ENCODE measurements around the genes CES3, HSF4 and HSD11B2.

- PRO-cap: no peak
Measured at GRCh38 chr16:65728012-65728708, 606.3 kb upstream of the CDH11 start.

GRCh38 chr16:65855269-65855697 lies 511.2 kb upstream of the CDH5 start:
- PRO-cap: no peak

DNA sequence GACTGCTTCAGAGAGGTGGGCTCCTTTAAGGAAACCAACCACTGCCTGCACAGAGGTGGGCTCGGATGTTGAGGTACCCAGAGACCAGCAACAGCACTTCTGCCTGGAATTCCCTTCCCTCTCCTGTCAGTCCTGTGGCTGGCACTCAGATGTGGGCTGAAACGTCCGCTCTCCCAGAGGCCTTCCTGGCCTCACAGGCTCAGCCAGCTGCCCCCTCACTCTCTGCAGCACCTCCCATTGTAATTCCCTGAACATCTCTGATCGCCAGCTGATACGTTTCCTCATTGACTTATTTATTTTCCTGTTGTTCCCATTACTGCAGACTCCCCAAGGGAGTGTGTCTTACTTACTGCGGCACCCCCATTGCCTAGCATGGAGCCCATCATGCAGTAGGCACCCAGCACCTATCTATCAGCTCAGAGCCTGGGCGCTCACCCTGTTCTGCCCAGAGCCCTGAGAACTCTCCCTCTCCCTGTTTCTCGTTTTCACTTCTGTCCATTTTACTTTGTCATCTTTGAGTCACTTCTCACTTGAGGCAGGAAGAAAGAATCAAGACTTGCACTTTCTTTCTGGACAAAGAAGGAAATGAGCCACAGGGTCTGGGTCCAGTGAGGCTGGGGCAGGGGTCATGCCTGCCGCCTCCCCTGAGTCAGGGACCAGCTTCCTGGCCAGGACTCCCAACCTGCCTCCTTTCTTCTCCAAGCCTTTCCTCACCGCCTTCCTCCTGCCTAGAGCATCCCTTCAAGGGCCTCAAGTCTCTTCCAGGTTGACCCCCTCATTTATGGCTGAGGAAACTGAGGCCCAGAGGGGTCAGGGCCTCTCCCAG lies 10.2 kb downstream of the CDH5 start:
- PRO-cap: no peak

DNA sequence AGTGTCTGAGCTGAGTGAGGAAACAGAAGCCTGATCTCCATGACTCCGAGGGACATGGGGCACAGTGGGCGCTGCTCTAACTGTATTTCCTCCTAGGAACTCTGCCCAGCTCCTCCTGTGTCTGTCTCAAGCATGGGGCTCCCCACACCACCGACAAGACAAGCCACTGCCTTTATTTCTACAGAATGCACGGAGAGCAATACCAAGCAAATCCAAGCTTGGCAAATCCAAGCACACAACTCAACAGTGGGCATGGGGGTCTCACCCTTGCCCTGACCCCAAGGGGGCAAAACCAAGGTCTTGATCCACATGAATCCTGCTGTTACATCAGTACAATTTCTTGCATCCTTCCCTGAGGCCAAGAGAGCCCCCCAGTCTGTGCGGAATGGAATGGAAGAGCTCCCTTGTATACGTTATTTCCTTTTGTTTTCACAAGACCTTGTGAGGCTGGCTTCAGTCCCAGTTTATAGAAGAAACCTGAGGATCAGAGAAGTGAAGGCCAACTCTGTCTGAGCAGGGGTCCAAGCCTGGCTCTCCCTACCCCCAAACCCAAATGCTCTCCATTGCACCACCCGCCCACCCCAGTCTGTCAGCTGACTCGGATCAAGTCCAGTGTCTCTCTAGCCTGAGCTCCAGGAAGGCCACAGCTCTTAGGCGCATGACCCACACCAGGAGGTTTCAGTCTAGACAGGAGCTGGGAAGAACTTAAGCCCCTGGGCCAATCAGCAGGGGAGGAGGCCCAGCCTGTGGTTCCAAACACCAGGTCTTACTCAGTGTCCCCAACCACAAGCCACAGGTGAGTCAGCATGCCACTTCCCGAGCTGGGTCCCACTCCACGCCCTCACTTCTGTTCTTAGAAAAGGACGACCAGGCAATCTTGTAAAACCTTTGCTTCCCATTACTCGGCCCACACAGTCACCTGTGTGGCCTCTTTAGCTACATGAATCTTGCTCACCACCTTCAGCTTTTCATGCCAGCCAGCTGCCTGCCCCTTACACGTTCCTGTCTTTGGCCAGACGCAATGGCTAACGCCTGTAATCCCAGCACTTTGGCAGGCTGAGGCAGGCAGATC lies 28.0 kb downstream of the TK2 start:
- PRO-cap: no peak

- PRO-cap: no peak
Measured at GRCh38 chr16:66615321-66615873, 10.9 kb downstream of the CMTM3 start.

DNA sequence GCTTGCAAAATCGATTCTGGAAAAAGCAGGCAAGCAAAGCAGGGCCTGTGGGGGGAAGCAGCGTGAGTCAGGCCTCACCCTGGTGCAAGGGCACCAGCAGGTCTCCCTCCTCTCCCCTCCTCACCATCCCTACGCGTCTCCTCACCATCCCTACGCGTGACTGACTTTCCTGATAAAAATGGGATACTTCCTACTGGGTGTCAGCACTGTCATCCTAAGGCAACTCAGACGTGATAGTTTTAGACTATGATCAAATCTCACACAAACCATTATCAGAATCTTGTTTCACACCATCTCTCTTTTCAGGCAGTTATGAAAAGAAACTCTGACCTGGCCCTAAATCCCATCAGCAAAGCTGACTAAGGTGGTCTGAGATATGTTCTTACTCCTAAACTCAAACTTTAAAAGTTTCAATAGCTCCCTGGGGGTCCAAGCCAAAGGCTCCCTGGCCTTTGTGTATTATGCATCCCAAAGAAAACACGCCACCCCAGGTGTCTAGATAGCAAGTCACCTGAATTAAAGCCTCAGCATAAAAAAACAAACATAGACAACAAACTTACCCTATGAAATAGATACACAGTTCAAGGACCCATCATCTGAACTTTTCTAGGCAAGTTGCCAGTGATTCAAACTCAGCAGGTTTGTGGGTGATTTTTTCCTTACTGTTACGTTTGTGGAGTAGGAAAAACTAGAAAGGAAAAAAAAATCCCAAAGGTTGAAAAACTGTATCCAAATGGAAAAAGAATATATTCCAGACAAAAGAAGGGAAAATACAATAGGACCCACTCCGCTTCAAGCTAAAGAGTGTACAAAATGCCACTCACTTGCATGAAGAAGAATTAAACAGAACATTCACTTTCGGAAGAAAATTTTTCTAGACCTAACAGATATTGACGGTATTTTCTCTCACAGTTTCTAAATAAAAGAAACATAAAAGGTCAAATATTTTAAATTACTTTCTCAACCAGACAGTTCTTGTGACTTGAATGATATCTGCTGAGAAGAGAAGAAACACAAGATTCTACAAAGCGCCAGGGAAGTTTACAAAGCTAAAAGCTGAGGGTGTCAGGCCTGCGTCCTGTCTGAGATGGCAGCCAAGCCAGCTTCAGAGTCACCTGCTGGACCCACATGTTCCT lies 12.5 kb downstream of the CMTM3 start:
- PRO-cap: no peak

GRCh38 chr16:66650856-66651282 lies 45.7 kb downstream of the CMTM4 start:
- PRO-cap: no peak

DNA sequence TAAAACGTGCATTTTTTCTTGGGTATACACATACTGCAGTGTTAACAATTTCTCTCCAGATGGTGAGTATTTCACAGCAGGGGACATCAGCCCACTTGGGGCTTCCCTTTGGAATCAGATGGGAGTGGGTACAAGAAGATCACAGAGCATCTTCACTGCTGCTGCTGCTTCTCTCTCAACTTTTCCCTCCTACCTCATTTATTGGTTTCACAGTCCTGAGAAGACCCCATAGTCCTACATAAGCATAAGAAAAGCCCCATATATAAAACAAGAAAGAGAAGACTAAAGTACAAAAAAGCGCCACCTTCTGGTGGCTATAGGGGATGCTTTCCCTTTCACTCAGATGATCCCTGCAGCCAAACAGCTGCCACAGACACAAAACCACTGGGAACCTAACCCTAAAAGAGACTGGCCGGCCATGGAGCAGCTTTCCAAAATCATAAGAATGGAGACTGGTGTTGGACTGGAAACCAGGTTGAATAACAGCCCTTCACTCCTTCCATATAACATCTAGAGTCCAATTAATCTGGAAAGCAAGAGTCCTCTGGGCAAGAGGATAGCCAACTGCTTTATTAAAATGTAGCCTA lies 11.5 kb downstream of the DYNC1LI2 start:
- PRO-cap: no peak

GRCh38 chr16:66948045-66949394 lies 12.5 kb upstream of the CES3 start:
- PRO-cap: no peak

- PRO-cap: unidirectional peak, plus-strand start at chr16:66961234; unidirectional peak, plus-strand start at chr16:66961290
Measured at GRCh38 chr16:66960971-66961653, at the start of gene CES3. Gene CES3, plus strand, starts transcription at chr16:66961266.

- PRO-cap: unidirectional peak, plus-strand start at chr16:67013365
Measured at GRCh38 chr16:67013030-67013454, 15.9 kb upstream of the CBFB start.

DNA sequence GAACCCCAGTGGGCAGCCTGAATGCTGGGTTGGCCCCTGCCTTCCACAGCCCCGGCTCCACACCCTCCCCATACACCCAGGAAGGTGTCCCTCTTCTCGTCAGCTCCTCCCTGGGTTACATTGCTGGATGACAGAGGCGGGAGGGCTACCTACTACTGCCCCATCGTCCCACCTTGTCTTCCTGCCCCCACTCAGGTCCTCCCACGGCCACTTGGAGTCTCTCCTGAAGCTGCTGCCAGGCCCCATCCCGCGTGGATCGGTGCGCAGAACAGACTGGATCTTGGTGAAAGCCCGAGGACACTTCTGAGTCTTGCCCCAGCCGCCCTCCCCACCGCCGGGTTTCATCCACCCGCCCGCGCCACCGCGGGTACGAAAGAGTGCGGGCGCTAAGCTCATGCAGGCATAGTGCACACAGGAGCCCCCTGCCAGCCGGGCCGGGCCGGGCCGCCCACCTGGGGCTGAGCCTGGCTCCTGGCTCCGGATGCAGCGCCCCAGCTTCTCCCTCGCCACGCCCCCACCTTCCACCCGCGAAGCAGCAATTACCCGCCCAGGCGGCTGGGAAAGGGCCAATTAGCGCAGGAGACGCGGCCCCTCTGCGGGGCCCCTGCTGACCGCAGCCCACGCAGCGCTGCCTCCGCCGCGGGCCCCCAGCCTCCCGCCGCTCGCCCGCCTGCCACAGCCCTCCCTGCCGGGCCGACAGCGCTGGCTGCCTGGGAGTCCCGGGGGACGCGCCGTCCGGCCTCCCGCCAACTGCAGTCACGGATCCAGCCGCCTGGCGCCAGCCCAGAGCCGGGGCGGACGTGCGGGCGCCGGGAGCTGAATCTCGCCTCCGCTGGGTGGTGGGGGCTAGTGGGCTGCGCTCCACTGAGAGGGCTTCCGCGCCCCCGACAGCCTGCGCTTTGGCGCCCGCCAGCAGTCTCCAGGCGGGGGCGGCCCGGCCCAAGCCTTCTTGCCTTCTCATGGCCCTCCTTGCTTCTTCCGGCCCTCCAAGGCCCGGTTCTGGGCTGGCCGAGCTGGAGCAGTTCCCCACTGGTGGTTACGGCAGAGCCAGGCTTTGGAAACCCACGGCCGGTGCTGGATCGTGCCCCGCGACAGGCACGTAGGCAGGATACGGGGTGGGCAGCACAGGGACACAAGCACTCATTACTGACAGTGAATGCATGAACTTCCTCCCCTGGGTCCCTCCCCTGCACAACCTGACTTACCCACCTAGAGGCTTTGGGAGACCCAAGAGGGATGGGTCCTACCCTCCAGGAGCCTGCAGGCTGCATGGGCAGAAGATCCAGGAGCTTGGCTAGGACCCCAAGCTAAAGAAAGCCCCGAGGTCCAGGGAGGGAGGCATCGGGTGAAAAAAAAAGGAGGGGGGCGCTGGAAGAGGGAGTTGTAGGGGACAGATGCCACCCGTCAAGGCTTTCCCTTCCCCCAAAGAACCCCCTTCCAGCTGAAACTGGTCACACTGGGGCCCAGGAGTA lies 15.0 kb upstream of the CBFB start:
- PRO-cap: bidirectional peak, plus-strand start at position 245 of the sequence, minus-strand start at position 272 of the sequence; bidirectional peak, plus-strand start at position 786 of the sequence, minus-strand start at position 483 of the sequence

- PRO-cap: no peak
Measured at GRCh38 chr16:67017897-67018390, 11.0 kb upstream of the CBFB start.

DNA sequence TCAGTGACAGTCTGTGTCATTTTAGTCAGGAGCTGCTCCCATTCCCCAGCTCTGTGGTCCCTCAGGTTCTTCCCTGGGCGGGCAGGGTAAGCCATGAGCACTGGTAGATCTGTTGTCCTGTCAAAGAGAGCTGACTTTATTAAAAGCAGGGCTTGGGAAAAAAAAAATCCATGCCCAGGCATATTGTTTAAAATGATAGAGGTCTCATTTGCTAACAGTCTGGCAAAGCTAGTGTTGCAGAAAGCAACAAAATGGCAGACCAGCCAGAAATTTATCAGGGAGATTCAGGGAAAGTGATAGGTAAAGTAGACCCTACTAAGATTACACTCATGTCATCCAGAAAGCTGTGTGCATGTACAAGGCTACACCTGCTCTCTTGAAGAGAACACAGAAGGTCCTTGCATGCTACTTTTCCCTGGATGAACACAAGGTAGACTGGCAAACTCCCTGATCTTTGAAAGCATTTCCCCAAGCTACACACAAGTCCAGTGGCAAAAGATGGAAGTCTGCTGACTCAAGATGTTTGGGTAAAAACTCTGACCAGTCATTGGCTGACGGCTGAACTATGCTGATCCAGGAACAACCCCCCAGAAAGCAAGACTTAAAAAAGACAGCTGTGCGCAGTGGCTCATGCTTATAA lies 38.8 kb downstream of the CBFB start:
- PRO-cap: no peak

GRCh38 chr16:67095301-67095945 lies 14.3 kb upstream of the PHAF1 start:
- PRO-cap: no peak

DNA sequence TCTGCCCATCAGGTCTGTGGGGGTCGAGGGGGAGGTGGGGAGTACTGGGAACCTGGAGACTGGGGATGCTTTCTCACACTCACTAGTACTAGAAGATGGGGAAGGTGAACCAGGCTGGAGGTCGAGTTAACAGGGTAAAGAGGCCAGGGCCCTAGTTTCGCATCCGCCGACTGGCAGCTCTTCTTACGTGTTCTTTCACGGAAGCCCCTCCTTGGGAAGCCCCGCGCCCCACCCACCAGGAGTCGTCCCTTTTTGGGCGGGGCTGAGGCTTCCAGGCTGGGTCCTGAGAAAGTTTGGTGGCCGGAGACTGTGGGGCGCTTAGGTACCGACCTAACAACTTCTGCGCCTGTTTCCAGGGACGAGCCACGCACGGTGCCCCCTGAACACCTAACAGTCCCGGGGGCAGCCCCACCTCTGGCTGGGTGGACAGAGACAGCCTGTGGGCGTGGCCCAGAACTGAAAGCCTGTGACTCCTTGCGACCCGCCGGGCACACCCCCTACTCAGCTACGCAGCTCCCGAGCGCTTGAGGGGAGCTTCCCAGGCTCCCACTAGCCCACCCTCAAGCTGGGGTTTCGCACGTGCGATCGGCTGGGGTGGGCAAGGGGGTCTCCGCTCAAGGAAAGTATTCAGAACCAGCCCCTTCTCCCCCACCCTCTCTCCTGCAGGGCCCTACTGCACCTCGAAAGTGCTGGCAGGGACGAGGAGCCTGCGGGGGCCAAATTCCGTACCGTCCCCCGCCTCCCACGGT lies 590 bp downstream of the TRADD start:
- PRO-cap: bidirectional peak, plus-strand start at position 286 of the sequence, minus-strand start at position 172 of the sequence

GRCh38 chr16:67164354-67165118 lies at the start of gene HSF4:
Gene HSF4, plus strand, starts transcription at chr16:67164745.
- PRO-cap: bidirectional peak, plus-strand start at chr16:67164790, minus-strand start at chr16:67164654

DNA sequence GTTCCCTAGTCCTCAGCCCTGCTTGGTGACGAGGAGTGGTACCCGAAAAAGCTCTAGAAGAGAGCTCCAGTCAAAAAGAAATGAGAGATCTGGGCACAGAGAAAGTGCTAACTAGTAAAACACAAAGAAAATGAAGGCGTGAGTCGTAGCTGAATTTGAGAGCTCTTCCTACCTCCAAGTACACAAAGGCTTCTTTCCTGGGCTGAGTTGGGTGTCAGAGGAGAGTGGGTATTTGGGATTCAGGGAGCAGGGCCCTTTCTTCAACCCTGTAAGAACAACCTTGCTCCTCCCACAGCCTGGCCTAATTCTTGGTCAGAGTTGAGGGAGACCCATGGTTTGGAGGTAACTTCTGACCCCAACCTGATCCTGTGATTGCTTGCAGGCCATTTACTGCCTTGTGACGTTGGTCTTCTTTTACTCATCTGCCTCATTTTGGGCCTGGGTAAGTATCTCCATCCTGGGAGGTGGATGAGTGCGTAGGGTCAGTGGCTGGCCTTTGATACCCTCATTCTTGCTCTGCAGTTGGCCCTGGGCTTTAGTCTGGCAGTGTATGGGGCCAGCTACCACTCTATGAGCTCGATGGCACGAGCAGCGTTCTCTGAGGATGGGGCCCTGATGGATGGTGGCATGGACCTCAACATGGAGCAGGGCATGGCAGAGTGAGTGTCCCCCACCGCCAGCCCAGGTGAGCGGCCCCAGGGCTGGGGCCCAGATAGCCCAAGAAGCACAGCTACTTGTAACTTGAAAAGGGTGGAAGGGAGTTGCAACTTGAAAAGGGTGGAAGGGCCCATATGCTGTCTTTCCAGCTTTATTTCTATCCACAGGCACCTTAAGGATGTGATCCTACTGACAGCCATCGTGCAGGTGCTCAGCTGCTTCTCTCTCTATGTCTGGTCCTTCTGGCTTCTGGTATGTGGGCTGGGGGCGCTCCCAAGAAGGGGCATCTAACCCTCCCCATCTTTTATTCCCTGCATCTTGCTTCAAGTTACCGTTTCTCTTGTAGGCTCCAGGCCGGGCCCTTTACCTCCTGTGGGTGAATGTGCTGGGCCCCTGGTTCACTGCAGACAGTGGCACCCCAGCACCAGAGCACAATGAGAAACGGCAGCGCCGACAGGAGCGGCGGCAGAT lies 1.4 kb downstream of the TMEM208 start:
- PRO-cap: no peak

DNA sequence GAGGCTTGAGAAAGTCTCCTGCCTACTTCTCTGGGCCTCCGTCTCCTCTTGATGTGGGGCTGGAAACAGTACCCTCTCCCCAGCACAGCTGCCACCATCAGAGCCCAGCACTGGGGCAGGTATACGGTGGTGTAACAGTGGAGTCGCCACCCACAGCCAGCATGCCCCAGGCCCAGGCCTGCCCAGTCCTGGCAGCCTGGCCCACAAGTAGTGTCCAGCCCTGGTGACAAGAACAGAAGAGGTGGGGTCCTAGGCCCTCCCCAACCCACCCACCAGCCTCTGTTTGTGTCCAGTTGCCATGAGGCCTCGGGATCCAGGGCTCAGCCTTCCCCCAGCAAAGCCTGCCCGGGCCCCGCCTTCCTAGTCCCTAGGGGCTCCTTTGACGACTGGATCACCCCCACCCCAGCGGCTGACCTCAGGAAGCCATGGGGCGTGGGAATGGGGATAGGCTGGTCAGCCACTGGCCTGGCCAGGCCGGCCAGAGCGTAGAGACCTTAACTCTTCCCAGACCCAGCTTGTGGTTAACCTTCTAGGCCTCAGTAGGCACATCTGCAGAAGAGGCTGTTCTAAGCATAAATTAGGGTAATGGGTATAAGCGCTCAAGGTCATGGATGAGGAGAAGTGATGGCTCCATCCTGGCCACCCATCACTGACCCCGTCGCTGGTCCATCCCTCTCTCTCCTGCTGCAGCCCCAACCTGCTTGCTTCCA lies 4.1 kb upstream of the TPPP3 start:
- PRO-cap: unidirectional peak, minus-strand start at position 212 of the sequence

DNA sequence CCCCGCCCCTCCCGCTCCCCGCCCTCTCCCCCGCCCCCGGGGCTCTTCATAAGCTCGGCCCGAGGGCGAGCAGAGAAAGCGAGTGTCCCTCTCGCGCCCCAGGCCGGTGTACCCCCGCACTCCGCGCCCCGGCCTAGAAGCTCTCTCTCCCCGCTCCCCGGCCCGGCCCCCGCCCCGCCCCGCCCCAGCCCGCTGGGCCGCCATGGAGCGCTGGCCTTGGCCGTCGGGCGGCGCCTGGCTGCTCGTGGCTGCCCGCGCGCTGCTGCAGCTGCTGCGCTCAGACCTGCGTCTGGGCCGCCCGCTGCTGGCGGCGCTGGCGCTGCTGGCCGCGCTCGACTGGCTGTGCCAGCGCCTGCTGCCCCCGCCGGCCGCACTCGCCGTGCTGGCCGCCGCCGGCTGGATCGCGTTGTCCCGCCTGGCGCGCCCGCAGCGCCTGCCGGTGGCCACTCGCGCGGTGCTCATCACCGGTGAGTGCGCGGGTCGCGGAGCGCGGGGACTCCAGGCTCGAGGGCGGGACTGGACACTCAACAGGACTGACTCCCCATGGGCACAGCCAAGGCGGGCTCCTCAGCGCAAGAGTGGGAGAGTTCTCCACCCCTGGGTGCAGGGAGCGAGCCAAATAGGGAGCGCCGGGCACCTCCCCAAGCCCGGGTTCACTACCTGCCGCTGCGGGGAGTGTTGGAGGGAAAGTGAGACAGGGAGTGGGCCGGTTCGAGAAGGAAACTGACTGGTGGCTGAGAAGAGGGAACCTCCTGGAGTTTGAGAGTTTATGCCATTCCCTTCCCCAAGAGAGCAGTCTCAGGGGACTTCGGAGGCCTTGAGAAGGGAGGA lies at the start of gene HSD11B2:
Gene HSD11B2 (plus strand): TSS at position 75 of the 831 bp plus-strand sequence.
- PRO-cap: bidirectional peak, plus-strand start at position 51 of the sequence, minus-strand start outside the sequence; bidirectional peak, plus-strand start at position 687 of the sequence, minus-strand start at position 518 of the sequence